RPMI7951 (cell line): ENCODE results near the gene COL4A2.

- RAMPAGE, long total RNA = no peak
These were observed 5.2 kb downstream of the LIG4 start for GRCh38 chr13:108210030-108210601.

GRCh38 chr13:108495265-108496022, 134.0 kb upstream of the MYO16 start:
- RAMPAGE, long total RNA = no peak

- RAMPAGE, long total RNA = no peak
These were observed 391.8 kb downstream of the IRS2 start for GRCh38 chr13:109394469-109395100.

DNA sequence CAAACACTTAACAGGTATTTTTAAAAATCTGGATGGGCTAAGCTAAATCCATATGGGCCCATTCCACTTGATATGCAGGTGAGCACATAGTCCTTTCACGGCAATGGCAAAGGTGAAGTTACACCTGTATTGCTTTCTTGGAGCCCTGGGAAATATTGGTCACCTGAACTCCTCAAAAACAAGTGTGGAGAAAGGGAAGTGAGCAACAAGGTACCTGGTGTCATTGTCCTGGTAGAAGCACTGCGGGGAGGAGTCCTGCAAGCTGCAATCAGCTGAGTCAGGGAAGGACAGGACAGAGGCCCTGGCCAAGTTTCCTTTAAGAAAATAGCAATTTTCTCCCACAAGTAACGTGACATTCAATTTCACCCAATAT, 389.2 kb downstream of the IRS2 start:
- RAMPAGE, long total RNA = no peak

GRCh38 chr13:109568176-109568900, 218.0 kb downstream of the IRS2 start:
- RAMPAGE, long total RNA = no peak

DNA sequence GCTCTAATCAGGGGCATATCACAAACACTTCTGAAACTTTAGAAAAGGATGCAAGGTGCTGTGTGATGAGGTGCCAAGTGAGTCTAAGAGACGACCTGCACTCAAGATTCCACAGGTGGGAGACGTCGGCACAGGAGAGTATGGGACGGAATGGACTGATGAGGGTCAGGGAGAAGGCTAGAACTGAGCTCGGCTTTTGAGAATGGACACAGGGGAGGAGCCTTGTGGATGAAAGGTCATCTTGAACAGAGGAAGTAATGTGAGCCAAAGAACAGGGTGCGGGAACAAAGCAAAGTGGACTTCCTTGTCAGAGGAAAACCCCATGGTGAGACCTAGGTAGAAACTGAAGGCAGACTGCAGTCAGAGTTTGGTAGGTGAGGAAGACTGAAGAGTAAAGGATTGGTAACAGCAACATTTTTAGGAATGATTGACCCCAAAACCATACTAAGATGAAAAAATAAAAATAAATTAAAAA, 199.3 kb downstream of the IRS2 start:
- RAMPAGE, long total RNA = no peak

DNA sequence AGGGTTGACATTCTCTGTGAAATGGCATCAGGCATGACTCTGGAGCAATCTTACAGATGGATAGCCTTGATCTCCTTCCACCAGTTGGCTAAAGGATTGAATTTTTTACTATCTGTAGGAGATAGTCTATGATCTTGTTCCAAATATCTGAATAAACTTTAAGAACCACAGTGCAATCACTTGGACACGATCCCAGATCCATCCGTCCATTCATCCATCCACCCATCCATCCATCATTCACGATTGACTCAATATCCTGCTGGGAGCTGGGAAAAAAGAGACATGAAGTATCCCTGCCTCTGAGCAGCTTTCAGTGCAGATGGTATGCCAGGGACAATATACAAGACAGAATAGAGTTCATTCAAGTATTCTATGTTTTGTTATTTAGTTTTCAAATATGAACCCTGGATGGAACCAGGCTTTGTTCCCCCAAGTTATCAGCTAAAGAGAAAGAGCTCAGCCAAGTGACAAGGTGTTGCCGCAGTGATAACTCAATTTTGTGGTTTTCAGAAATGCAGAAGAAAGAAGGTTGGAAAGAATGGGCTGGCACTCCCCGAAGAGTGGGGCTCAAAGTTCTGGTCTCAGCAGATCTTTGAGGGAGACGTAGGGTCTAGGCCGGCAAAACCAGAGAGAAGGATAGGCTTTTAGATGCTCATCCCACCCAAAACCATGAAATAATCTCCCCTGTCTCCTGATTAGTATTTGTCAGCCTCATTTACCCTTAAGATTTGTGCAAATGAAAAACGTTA, 66.3 kb downstream of the IRS2 start:
- RAMPAGE, long total RNA = no peak

- RAMPAGE, long total RNA = no peak
These were observed 343 bp upstream of the IRS2 start for GRCh38 chr13:109786719-109787133.

- RAMPAGE, long total RNA = no peak
These were observed 83.3 kb upstream of the IRS2 start for GRCh38 chr13:109869382-109870459.

DNA sequence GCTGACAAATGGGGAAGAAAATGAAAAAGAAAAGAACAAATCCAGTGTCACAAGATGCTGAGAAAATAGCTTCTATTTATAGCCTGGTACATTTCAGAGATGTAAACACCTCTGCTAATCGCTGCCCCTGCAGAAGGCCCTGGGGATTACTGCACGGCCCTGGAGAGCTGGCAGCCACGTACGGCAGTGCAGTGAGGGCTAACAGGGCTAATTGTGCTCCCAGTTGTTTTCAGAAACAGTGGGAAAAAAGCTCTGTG, 237.7 kb upstream of the IRS2 start:
- RAMPAGE, long total RNA = no peak

- RAMPAGE, long total RNA = no peak
These were observed 200.1 kb downstream of the COL4A1 start for GRCh38 chr13:110106783-110107265.

- RAMPAGE, long total RNA = no peak
These were observed 178.5 kb downstream of the COL4A1 start for GRCh38 chr13:110128401-110128961.

DNA sequence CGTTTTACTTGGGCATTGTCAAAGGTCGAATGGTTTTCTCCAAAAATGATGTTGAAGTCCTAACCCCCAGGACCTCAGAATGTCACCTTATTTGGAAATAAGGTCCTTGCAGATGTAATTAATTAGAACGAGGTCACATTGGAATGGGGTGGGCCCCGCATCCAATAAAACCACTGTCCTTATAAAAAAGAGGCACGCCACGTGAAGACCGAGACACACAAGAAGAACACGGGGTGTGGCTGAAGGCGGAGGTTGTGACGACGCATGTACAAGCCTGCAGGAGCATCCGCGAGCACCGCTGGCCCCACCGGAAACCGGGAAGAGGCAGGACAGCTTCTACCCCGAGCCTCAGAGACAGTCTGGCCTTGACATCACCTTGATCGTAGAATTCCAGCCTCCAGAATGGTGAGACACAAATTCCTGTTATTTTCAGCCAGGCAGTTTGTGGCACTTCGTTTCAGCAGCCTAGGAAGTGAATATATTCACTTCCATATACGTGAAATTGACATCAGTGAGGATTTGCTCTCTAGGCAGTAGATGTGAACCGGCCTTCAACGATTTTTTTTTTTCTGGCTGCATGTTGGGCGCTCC, 177.9 kb downstream of the COL4A1 start:
- RAMPAGE, long total RNA = no peak

DNA sequence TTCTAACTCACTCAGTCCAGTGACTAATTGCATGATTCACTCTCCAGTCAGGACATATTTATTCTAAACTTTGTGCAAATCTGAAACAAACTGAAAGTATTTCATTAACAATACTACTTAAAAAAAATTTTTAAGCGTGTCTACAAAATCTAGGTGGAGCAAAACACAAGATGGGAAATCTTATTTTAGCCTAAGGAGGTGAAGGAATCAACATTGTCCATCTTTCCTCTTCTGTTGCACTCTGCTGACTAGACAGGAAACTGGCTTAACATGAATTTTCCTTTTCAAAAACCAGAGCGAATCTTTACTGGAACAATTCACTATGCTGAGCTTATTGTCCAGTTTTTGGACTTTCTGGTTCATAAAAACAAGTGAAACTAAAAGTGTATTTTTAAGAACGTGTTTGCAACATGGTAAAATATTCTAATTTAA, 47.7 kb downstream of the COL4A1 start:
- RAMPAGE, long total RNA = no peak

- RAMPAGE, long total RNA = no peak
These were observed 40.0 kb downstream of the COL4A1 start for GRCh38 chr13:110266836-110267460.

DNA sequence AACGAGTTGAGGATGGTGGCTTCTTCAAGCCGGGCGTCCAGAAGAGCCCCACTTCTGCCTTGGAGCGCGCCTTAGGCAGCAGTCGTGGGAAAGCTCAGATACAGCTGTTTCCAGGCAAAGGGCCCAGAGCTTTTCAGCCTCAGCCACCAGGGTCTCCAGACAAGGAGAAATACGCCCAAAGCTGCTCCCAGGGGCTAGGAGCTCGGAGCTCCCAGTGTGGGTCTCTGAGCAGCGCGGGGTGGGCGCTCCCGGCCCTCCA, 715 bp downstream of the COL4A1 start:
- RAMPAGE, long total RNA = no peak

DNA sequence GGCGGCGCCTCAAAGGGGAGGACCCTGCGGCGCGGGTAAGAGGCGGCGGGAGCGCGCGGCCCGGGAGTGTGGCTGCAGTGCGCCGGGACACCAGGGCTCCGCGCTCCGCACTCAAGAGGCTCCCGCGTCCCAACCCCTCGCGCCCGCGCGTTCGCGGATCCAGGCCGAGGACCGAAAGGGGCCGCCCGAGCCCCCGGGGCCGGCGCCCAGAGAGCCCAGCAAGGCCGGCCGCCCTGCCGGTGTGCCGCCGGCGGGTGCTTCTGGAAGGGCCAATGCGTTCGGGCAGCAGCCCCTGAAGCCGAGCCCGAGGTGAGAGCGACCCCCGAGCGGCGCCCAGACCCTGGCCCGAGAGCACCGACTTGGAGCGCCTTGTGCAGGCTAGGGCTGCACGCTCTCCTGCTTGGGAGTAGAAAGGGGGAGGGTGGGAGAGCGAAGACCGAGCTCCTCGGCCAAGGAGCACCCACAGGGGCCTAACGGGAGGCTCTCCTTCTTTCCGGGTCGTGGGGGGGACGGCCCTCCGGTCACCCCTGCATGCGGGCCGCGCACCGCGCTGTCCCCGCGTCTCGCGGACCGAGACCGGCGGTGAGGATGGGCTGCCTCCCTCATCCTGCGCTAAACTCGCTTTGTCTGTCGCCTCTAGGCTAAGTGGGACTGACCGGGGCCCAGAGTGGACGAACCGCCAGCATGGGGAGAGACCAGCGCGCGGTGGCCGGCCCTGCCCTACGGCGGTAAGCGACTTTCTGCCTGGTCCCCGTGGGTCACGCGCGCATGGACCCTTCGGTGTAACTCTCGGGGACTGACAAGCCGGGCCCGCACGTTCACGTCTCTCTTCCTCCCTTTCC, at the start of gene COL4A2:
TSS of gene COL4A2 (plus strand) at position 65 of the 842 bp plus-strand sequence.
- RAMPAGE, long total RNA = no peak

DNA sequence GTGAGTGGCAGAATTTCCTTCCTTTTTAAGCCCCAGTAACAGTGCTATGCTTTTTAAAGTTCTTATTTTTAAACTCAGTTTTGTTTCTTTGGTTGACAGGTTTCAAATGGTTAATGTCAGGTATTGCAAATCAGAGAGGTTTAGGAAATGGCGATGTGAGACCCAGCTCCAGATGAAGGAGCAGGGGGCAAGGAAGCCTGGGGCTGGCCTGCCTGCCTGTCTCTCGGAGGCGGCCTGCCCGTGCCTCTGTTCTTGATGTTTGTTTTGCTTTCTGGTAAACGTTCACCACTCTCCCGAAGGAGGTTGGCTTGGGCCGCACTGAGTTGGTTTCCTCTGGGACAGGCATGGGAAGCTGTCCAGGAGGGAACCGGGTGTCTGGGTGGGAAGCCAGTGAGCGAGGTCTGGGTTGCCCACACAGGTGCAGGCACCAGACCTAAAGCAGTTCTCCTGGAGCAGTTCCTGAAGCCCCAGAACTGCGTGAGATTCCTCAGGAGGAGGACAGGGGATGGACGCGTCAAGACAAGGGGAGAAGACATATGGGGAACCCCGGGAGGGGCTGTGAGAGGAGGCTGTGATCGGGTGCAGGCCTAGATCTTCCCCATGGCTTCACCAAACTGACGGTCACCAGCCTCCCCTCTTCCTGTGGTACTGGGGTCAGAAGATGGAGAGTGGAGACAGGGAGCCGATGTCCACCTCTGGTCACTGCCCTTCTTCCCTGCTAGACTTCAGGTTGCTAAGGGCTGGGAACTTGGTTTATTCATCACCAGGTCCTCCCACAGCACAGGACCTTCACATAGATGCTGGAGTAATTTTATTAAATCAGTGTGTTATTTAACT, 15.1 kb downstream of the COL4A2 start:
- RAMPAGE, long total RNA = no peak

DNA sequence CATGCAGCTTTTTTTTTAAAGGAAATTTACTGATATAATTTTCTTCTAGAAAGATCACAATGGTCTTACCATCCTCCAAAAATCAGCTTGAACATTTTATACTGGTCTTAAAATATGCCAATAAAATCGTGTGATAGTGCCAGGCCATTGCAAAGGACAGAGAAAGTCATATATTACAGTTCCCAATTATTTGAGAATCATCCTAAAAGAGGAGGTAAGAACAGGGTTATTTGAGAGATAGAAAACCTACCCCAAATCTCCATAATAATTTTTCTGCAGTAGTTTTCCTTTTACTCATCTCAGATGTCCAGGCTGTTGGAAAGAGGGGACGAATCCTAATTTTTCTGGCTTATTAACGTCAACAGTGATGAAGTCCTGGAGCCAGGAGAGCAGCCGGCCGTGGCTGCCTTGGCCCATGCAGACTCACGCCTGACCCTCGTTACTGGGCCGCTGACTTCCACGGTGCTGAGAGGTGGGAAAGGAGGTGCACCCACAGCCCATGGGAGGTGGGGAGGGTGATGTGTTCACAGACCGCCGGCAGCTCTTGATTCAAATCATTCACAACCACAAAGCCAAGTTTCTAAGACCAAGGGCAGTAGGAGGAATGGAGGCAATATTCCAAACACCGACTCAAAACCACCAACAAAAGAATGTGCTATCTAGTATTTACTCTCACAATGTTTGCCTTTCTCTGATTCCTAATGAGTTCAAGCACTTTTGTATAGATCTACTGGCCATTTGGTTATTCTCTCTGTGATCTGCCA, 24.2 kb downstream of the COL4A2 start:
- RAMPAGE, long total RNA = no peak

GRCh38 chr13:110353219-110353611, 46.1 kb downstream of the COL4A2 start:
- RAMPAGE, long total RNA = no peak